Mesenchymal stem cell of the bone marrow (primary cell): ENCODE measurements around the genes PHETA2, SMDT1 and NFAM1.

DNA sequence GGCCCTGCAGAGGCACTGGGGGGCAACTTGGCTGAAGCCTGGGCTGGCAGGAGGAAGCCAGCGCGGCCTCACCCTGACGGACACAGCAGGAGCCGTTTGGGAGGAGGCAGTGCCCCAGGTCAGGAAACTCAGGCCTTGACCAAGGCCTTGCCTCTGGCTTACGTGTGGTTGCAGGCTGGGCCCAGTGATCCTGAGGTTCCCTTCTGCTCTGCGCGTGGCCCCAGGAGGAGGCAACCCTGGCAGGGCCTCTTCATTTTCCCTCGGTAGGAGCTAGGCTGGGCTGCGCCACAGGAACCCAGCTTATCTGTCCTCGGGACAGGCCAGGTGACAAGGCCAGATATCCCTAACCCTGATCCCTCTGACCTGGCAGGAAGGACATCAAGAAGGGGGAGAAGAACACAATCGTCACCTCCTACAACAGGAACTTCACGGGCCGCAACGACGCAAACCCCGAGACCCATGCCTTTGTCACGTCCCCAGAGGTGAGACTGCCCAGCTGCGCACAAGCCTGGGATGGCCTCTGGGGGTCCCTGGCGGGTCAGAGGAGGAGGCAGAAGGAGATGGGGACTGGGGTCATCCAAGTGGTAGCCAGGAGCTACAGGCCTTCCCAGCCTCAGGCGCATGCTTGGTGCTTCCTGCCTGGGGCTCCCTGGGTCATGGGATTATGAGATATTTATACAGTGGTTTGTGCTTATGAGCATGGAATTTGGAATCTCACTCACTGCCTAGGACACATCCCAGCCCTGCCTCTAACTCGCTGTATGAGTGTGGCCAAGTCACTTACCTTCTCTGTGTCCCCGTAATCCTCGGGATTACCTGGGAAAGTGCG is 20.6 kb downstream of the POLR3H start:
- CAGE, long polyA plus RNA, result no peak

- CAGE, long polyA plus RNA, result no peak
Measured at GRCh38 chr22:41666269-41667297, 22.1 kb downstream of the SNU13 start.

GRCh38 chr22:41821506-41822338 is 11.2 kb upstream of the SREBF2 start:
- CAGE, long polyA plus RNA, result no peak

- CAGE, long polyA plus RNA, result no peak
Measured at GRCh38 chr22:41843219-41844506, 10.8 kb downstream of the SREBF2 start.

GRCh38 chr22:41882767-41883415 is 32.0 kb downstream of the SHISA8 start:
- CAGE, long polyA plus RNA, result no peak

- CAGE, long polyA plus RNA, result no peak
Measured at GRCh38 chr22:41899851-41900605, 14.8 kb downstream of the SHISA8 start.

DNA sequence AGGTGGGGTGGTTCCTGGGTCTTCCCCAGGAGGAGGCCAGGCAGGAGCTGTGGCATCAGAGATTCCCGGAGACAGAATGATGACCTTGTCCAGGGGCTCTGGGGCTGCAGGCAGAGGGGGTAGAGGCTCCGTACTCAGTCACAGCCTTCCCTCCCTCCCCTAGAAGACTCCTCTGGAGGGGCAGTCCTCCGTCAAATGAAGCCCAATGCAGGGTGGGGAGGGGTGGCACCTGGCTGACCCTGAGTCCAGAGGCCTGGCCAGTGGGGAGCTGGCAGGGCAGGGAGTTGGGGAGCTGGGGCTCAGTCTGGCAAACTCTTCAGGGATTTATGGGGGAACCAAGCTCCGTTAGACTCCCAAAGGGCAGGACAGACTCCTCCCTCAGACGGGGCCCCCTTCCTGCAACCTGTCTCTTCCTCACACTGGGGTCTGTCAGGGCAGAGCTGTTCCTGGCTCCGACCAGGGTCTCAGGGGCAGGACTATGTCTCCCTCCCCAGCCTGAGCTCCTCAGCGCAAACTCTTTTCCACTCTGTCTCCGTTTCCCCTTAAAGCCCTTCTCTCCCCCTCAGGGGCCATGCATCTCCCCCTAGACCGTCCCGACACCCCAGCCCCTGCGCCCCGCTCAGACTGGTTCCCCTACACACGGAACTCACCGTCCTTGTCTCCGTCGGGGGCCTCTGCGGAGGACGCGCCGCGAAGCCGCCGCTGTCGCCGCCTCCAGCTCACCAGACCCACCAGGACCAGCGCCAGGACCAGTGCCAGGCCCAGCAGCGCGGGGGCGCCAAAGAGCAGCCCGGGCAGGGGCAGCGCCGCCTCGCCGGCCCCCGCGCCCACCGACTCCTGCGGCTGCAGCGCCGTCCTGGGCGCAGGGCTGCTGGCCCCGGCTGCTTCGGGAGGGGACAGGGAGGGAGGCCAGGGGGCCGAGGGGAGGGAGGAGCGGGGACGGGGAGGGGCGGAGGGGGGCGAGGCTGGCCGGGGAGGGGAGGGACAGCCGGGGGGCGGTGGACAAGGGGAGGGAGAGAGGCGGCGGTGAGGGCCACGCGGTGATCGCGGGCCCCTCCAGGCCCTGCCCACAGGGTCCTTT is 815 bp downstream of the TNFRSF13C start:
- CAGE, long polyA plus RNA, result no peak

- CAGE, long polyA plus RNA, result no peak
Measured at GRCh38 chr22:42073903-42075298, at the start of gene PHETA2. PHETA2 (plus strand) TSS chr22:42074248.

DNA sequence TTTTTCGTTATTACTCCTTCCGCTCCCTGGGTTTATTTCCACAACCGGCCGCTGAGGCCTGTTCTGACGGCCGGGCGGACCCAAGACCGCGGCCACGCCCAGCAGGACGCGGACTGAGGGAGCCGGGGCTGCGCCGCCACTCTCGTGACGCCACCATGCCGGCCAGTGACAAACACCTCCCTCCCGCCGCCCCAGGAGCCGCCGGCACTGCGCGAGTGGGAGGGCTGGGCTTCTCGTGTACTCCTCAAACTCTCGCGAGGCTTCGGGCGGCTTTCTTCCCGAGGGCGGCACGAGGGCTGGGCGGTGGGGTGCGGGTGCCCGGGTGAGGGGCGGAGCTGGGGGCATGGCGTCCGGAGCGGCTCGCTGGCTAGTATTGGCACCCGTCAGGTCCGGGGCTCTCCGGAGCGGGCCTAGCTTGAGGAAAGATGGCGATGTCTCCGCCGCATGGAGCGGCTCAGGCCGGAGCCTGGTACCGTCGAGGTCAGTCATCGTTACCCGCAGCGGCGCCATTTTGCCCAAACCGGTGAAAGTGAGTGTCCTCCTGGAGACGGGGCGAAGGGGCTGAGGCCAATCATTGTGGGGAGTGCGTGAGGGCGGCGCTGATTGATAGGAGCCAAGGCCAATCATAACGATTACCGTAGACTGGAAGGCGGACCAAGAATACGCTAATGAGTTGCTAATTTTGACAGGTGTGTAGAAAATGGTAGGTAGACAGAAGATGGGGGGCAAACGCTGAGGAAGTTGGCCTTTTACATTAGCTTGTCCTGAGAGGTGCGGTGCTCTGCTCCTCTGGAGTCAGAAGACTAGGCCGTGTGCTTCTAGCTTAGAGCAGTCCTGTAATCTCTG is at the start of gene SMDT1:
Gene SMDT1 (plus strand): TSS at position 275 of the 846 bp plus-strand sequence.
- CAGE, long polyA plus RNA, result no peak

GRCh38 chr22:42089623-42090088 is 916 bp downstream of the NDUFA6 start:
- CAGE, long polyA plus RNA, result no peak

DNA sequence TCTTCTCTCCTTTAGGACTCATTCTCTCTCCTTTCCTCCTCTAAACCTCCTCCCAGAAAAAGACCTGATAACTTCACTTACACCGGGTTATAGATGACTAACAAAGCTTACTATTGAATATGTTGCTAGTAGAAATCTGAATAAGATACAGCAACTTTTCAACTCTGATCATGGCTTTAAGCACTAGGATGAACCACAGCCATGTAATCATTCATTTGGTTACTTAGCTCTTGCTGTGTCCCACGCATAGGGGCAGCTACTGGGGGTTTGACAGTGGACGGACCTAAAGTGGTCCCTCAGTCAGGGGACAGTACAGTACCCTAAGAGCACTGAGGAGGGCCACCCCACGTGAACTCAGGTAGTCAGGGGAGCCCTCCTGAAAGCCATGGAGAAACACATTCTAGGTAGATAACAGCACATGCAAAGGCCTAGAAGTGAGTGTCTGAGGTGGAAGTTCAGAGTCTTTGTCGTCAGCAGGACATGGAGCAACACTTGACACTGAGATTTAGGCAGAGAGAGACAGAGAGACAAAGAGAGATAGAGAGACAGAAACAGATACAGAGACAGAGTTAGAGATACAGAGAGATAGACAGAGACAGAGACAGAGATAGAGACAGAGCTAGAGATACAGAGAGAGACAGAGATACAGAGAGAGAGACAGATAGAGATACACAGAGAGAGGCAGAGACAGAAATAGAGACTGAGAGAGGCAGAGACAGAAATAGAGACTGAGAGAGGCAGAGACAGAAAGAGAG is 11.8 kb downstream of the CYP2D6 start:
- CAGE, long polyA plus RNA, result no peak

DNA sequence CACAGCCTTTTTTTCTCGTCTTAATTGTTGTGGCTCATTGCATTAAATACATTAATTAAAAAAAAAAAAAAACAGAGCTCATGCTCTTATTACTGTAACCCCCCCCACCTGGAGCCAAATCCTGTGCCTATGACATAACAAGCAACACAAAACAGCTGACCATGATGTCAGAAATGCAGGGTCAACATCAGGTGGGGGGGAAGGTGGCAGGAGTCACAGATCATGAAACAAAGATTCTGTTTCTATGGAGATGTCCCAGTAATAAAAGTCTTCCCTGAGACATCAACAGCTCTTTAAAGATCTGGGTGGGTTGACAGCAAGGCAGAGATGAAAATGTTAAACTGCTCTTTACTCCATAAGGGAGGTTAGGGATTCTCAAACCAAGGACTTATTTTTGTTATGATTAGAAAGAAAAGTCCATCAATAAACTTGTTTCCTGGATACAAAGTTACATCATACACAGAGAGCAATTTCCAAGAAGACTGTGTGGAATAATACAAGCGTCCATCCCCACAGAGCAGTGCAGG is 42.6 kb upstream of the CYP2D6 start:
- CAGE, long polyA plus RNA, result no peak

DNA sequence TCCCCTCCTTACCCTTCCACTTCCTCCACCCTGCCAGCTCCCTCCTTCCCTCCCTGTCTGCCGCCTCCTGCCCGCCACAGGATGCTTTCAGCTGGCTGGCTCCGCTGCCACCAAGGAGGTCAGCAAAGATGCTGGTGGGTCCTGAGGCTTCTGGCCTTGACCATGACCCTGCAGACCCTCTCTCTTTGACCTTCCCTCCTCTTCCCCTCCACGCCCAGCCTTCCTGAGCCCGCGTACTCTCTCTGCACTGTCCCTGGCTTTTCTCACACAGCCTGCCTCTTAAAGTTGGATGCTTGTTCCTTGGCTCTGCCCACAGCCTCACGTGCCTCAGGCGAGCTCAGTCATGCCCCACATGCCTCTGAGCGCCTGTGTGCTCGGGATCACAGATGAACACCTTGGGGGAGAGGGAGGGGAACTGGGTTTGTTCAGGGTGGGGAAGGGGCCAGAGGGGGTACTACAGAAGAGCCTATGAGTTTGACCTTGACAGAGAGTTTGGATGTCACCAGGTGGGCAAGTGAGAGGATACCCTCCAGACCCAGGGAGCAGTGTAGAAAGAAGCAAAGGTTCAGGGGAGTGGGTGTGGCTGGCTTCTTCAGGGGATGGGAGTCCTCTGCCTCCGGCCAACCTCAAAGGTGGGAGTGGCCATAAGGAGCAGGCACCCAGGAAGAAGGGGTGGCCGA is 6.6 kb downstream of the NFAM1 start:
- CAGE, long polyA plus RNA, result no peak

DNA sequence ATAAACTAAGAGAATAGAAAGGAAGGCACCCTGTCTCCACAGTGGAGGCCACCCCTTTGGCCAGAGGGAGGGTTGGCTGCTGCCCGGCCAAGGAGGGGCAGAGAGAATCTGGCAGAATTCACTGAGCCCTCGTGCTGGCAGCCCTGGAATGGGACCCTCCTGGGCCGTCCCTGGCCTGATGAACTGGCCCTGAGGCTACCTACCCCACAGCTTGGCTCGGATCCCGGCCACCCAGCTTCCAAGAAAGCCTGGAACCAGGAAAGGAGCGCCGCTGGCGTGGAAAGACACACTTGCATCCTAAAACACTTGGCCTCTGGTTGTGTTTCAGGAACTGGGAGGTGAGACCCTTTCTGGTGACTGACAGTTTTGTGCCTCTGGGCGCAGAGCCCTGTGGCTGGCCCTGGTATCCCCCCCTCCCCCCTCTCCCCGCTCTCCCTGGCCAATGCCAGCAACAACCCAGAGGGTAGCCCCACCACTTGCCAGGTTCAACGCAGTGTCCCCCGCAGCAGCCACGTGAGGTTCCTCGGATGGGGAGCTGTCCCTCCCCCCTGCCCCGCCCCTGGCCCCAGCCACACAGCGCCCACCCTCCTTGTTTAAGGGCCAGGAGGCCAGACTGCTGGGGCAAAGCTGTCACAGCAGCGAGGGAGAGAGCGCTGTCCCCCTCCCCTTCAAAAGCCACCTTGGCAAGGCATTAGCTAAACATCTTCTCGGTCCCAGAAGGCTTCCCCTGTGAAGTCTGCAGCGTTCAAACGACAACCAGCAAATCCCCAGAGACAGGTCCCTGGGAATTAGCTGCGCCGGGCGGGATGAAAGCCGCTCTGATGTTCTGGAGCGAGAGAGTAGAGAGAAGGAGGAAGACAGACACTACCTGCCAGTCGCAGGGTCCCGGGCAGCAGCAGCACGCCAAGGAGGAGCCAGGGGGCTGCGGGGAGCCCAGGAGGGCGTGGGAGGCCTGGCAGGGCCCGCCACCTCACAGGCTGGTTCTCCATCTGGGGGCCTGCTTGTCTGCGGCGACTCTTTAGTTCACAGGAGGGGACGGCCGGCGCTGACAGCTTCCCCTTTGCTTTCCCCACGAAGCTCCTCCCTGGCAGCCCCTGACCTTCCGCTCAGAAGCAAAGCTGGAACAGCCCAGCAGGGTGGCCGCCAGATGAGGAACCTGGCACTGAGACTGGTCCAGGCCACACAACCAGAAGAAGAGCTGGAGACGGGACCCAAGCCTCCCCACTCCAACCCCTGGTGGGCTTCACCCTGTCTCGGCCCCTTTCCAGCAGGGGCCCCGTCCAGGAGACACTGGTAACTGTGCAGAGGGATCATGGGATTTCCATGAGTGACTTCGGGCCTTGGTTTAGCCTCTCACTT is at the start of gene NFAM1:
Gene NFAM1 (minus strand): TSS at position 1,035 of the 1,359 bp plus-strand sequence.
- CAGE, long polyA plus RNA, result no peak

- CAGE, long polyA plus RNA, result no peak
Measured at GRCh38 chr22:42437379-42438375, 5.5 kb upstream of the NFAM1 start.

DNA sequence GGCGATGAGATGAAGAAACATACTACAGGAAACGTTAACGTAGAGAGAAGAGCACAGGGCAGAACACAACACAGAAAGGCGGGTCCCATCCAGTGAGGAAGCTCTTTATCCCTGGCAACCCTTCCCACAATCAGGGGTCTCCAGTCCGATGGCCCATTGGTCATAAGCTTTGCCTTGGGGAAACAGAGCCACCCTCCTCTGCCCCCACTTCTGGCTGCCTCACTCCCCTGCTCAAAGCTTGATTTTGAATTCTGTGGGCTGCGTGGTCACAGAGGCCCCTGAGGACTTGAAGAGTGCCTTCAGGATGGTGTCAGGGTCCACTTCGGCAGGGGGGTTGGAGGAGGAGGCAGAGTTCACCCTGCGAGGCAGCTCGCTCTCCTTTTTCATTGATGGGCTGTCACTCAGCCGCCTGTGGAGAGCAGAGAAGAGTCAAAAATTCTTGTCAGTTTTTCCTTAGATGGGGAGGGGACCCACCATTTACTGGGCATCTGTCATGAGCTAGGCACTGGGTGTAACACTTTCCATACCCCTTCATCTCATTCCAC is 29.1 kb downstream of the POLDIP3 start:
- CAGE, long polyA plus RNA, result no peak

DNA sequence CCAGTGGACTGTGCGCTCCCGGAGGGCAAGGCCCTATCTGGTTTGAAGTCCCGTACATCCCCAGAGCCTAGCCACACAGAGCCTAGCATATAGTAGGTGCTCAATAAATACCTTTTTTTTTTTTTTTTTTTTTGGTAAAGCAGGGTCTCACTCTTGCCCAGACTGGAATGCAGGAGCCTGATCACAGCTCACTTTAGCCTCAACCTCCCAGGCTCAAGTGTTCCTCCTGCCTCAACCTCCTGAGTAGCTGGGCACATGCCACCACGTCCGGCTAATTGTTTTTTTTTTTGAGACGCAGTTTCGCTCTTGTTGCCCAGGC is 700 bp upstream of the CYB5R3 start:
- CAGE, long polyA plus RNA, result no peak

- CAGE, long polyA plus RNA, result no peak
Measured at GRCh38 chr22:42683174-42683960, 34.2 kb upstream of the CYB5R3 start.

DNA sequence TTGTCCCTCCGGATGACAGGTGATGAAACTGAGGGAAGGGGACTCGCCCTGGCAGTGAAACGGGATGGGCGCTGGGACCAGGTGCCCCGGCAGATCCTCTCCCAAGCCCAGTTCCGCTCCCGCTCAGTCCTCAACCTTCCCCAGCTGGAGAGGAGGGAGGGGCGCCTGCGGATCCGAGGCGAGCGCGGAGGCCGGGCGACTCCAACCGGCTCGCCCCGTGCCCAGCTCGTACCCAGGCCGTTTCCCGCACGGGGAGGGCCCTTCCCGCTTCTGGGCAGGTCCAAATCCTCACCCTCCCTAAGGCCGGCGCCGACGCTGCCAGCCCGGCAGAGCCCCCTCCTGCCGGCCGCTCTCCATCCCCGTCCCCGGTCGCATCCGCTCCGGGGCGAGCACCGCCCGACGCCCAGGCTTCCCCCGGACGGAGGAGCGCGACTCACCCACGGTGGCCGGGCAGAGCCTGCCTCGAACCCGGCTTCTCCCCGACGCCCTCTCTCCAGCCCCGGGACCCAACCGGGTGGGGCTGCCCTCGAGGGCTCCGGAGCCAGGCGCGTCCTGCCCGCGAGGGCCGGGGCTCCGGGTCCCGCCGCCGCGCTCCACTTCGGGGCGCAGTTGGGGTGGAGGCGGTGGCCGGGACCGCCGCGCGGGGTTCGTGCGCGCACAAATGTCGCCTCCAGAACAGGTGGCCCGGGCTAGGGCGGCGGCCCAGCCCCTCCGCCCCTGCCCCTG is 523 bp downstream of the A4GALT start:
- CAGE, long polyA plus RNA, result no peak

GRCh38 chr22:42797050-42797570 is 60.0 kb downstream of the ARFGAP3 start:
- CAGE, long polyA plus RNA, result no peak